Thoracic aorta (tissue), 1 donor: ENCODE results near the genes SCN1B and HSPB6.

DNA sequence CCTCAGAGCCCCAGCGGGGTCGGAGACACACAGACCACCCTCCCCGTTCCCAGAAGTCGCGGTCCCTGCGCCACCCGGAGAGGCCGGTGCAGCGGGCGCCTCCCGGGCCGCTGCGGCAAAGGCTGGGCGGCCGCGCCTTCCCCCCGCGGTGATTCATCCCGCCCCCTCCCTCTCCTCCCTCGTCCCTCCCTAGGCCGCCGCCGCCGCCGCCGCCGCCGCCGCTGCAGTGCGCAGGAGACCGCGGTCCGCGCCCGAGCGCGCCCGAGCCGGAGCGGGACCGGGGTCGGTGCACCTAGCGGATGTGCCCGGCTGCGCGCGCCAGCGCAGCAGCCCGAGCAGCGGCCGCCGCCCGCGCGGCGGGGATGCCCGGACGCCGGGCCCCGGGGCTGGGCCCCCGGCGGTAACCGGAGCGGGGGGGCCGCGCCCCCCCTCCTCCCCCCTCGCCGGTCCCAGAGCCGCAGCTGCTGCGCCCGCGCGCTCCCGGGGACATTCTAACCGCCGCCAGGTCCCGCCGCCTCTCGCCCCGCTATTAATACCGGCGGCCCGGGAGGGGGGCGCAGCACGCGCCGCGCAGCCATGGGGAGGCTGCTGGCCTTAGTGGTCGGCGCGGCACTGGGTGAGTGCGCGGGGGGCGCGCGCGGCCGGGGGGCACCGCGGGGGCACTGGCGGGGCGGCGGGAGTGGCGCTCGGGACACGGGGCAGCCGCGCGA lies at the start of gene SCN1B:
TSS of gene SCN1B (plus strand) at position 226 of the 710 bp plus-strand sequence.
- RAMPAGE, long total RNA = no peak

GRCh38 chr19:35119114-35119692 lies 3.6 kb downstream of the FXYD3 start:
- RAMPAGE, long total RNA = no peak

GRCh38 chr19:35131148-35131550 lies 3.7 kb downstream of the LGI4 start:
- RAMPAGE, long total RNA = no peak

GRCh38 chr19:35152004-35152572 lies 2.4 kb upstream of the FXYD5 start:
- RAMPAGE, long total RNA = no peak

DNA sequence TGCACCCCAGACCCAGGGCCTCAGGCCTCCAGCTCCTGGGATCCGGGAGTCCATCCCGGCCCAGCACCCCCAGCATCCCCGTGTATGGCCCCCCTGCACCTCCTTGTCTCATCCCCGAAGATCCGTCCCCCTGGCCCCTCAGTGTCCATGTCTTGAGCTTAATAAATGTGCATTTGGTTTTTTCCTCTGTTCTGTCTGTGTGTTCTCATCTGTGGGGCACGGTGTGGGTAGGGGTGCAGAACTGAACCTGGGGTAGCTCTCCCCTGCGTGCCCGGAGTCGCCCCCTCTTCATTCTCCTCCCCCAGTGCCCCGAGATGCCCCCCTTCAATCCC lies 455 bp upstream of the FXYD5 start:
- RAMPAGE, long total RNA = no peak

GRCh38 chr19:35250114-35250765 lies 1.4 kb downstream of the LSR start:
- RAMPAGE, long total RNA = no peak

DNA sequence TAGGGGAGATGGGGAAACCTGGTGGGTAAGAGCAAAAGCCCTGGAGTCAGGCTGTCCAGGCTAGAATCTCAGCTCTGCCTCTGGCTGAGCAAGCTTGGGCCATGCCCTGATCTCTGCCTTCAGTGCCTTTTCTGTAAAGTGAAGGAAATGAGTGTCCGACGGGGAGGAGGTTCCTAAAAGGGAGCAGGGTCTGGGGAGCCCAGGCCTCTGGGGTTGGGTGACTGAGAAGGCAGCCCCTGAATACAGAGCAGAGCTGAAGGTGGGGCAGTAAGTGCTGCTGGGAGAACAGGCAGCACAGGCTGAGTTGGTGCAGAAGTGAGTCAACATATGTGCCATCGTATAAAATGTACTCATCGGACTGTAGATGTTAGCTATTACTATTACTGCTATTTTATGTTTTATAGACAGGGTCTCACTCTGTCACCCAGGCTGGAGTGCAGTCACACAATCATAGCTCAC lies 1.1 kb upstream of the HAMP start:
- RAMPAGE, long total RNA = no peak

DNA sequence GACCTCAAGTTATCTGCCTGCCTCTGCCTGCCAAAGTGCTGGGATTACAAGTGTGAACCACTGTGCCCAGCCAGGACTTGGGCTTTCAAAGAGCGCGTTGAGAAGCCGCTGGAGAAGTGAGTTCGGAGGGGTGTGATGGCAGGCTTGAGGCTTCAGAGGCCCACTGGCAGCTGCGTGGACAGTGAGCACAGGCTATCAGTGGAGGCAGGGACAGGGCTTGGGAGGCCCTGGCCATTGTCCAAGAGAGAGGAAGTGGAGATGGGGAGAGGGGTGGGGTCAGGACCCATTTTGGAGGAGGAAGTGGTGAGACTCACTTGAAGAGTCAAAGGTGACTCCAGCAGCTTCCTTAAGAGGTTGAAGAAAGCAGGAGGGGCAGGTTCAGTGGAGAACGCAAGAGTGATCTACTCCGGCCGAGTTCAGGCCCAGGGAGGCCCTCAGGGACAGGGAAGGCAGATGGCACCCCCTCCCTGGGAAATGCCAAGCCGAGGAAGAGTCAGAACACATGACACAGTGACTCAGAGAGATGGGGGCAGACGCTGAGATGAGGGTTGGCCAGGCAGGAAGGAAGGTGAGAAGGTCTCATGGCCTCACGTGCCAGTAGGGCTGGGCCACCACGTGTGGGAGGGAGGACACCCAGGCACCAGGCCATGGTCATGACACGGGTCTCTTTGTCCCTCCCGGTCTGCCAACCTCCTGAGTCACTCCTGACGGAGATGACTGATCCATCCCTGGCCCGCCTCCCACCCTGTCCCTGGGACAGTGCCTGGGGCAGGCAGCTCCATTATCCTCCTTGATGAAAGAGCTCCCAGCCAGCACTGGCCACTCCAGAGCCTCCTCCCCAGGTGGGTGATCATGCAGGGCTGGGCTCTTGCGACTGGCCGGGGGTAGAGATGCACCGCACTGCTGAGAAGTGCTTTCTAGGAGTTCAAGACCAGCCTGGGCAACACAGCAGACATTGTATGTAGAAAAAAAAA lies 10.1 kb upstream of the CD22 start:
- RAMPAGE, long total RNA = no peak

DNA sequence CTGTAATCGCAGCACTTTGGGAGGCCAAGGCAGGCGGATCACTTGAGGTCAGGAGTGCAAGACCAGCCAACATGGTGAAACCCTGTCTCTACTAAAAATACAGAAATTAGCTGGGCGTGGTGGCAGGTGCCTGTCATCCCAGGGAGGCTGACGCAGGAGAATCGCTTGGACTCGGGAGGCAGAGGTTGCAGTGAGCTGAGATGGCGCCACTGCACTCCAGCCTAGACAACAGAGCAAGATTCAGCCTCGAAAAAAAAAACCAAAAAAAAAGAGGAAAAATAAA lies 453 bp upstream of the FFAR2 start:
- RAMPAGE, long total RNA = no peak

GRCh38 chr19:35451210-35451677 lies 3.2 kb downstream of the FFAR2 start:
- RAMPAGE, long total RNA = no peak

DNA sequence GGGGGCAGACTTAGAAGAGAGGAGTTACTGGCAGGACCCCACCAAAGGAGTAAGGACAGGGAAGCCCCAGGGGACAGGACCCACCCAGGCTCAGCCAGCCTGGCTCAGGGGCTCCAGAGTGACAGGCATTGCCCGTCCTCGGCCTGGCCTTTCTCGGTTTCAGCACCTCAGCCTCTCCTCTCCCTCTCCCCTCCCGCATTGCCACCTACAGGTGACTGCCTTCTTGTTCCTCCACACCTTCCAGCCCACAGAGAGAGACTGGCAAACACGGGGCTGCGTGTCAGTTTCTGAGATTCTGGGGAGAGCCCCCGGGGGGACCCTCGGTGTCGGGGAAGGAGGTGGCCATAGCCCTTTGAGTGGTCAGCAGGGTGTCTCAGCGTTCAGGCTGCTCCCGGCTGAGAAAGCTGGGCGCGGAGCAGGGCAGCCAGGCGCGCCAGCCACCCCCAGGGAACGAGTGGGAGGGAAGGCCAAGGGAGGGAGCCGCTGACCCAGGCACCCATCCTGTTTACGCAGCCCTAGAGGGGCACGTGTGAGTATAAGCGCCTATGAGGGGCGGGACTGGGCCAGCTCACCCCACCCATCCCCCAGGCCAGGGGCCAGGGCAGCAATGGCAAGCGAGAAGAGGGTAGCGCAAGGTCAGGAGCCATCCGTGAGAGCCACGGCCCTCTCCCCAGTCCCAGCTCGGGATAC lies 649 bp upstream of the DMKN start:
- RAMPAGE, long total RNA = no peak

DNA sequence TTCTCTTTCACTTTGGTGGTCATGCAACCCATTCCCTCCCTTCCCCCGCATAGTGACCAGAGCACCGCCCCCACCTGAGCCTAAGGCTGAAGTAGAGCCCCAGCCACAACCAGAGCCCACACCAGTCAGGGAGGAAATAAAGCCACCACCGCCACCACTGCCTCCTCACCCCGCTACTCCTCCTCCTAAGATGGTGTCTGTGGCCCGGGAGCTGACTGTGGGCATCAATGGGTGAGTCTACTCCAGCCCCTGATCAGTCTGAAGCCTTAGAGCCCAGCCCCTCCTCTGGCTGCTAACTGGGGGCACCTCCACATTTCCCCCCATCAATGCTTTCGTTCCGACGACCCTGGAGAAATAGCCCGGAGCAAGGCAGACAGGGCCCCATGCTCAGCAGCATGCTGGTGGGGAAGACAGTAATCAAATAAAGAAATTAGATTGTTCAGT lies 3.5 kb downstream of the GAPDHS start:
- RAMPAGE, long total RNA = no peak

DNA sequence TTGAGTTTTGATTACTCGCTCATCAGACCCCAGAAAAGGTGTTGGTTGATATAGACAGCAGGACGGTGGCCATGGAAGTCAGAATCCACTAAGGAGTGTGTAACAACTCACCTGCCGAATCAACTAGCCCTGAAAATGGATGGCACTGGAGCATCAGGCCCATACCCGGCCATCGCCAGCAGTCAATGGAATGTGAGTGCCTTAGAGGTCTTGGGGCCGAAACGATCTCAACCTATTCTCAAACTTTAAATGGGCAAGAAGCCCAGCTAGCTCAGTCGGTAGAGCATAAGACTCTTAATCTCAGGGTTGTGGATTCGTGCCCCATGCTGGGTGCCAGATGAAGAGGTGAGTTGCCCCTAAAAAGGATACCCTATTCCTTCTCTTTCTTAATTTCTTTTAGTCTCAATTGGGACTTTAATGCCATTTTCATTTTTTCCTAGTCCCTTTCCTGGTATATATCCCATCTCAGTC lies 10.3 kb upstream of the PMIS2 start:
- RAMPAGE, long total RNA = no peak

- RAMPAGE, long total RNA = no peak
These were observed 673 bp downstream of the KMT2B start for GRCh38 chr19:35718167-35719184.

DNA sequence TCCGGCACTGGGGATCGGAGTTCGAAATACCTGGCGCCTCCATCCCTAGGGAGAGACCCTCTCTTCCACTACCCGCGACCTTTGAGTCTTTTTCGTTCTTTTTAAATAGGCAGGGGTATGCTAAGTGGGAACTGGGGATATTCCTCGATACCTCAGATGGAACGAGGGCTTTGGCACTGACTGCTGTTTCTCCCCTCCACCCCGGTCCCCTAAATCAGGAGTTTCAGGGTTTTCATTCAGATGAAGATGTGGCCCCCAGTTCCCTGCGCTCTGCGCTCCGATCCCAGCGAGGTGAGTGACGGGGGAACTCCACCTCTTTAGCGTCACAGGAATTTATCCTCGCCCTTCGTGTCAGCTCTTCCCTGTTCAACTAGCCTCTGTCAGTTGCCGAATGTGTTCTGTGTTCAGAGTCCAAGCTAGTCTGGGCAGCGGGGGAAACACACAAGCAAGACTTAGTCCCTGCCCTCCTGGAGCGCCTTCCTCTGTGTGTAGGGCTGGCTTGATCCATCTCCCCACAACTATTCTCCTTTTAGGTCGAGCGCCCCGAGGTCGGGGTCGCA lies 1.5 kb downstream of the KMT2B start:
- RAMPAGE, long total RNA = no peak

DNA sequence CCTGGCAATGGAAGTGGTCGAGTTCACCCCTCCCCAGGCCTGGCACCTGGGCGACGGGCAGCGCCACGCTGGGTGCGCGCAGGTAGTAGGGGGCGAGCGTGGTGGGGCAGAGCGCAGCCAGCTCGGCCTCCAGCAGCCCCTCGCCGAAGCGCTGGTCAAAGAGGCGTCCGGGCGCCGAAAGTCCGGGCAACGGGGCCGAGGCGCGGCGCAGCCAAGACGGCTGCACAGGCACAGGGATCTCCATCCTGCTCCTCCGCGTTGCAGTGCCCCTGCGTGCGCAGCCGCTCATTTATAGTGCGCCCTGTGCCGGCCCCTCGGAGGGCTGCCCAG lies at the start of gene HSPB6:
TSS of gene HSPB6 (minus strand) at position 265 of the 330 bp plus-strand sequence.
- RAMPAGE, long total RNA = start-site peak on the minus strand centred at position 261 of the sequence, 9 bp wide, 28 reads

GRCh38 chr19:35869683-35870616 lies 1.6 kb downstream of the APLP1 start:
- RAMPAGE, long total RNA = no peak

DNA sequence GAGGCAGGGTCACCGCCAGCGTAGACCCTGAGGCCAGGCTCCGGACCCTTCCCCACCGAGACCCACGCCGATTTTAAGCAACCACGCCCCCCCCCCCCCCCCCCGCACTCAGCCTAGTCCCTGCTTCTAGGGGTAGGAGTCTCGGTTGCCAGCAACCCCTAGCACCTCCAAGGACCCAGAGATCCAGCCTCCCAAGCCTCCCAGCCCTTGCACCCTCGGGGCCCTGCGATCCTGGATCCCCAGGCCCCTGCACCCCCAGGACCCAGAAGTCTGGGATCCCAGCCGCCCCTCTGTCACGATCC lies 2.4 kb upstream of the HCST start:
- RAMPAGE, long total RNA = no peak

DNA sequence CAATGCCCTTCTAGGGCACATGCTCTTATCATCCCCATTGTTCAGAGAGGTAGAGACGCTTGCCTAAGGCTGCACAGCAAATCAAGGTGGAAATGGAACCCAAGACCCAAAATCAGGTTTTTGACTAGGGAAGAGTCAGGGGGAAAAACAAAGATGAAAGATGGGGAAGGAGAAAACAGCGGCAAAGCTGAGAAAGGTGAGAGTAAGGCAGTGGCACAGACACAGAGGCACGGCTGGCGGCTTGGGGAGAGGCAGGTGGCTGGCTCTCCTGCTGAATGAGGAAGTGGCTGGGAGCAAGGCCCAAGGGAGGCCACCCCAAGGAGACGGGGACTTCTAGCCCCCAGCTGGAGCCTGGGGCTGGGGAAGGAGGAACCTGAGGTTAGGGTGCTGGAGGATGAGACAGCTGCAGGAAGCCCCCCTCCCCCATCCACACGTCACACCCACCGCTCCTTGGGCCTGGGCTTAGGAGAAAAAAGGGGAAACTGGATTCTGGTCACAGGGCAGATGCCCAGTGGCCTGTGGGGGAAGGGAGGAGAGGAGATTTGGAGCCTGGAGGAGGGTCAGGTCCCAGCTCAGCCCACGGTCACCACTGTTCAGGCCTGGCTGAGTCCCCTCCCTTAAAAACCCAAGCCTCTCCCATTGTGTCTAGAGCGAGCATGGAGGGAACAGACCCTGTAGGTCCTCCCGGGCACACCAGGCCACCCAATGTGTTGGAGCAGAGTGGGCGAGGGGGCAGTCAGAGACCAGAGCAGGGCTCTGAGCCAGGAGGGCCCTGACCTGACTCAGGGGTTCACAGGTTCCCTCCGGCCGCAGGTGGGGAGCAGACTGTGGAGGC lies 1.2 kb upstream of the TYROBP start:
- RAMPAGE, long total RNA = no peak

- RAMPAGE, long total RNA = no peak
These were observed 967 bp downstream of the LRFN3 start for GRCh38 chr19:35937050-35937632.